ENCODE measurements around the genes CDC5L and RUNX2.

DNA sequence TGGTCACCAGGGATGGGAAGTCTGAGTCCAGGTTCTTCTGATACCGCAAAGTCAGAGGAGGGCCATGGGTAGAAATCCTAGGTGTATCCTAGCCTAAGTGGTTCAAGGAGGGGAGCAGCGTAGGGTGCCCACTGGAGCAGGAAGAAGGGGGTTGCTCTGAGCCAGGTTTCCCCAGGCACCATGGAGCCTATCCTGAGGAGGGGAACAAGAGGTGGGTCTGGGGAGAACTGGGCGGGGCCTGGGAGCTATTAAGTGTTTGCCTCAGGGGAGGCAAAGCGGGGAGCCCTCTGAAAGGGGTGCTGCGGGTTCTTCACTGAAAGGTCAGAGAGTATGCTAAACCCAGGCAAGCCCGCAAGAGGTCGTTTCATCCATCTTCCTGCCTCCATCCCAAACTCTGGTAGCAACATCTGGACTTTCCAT is 89.1 kb downstream of the MRPL14 start:
- RRBS: no CpG with 5 or more reads among the region's 7 CpGs

DNA sequence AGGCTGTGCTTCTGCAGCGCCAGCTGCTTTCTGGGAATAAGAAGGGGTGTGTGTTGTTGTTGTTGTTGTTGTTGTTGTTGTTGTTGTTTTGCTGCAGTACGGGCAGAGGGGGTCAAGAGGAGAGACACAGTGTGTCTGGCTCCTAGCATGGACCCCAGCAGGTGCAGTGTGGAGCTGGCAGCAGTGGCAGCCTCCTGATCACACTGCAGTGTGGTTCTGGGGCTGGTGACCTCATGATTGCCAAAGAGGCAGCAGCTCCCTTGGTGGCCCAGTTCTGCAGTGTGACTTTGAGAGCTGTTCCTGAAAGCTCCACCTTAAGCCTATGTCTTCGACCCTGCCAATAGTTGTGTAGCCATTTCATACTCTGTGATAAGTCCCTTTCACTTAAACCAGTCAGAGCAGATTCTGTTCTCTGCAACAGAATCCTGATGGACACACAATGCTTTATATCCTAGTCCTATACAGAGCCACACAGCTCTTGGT is 74.5 kb downstream of the MRPL14 start:
- RRBS: no CpG with 5 or more reads among the region's 3 CpGs

GRCh38 chr6:44066461-44067084 is 60.7 kb downstream of the MRPL14 start:
- RRBS: no CpG with 5 or more reads among the region's 5 CpGs

- RRBS: no CpG with 5 or more reads among the region's 2 CpGs
Measured at GRCh38 chr6:44130096-44130449, 2.7 kb downstream of the TMEM63B start.

- RRBS: no CpG with 5 or more reads among the region's 5 CpGs
Measured at GRCh38 chr6:44176761-44176970, 18.0 kb downstream of the CAPN11 start.

DNA sequence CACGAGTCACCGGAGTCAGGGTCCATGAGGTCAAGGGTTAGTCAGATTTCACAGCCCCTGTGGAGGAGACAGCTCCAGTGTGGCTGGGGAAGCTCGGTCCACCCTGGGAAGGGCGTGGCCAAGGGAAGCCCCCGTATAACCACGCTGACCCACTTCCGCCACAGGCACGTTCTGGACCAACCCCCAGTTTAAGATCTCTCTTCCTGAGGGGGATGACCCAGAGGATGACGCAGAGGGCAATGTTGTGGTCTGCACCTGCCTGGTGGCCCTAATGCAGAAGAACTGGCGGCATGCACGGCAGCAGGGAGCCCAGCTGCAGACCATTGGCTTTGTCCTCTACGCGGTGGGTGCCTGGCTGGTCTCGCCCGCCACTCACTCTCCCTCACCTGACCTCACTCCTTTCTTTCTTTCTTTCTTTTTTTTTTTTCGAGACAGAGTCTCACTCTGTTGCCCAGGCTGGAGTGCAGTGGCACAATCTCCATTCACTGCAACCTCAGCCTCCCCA is 18.5 kb downstream of the CAPN11 start:
- RRBS: no CpG with 5 or more reads among the region's 16 CpGs

GRCh38 chr6:44227265-44227685 is 3.9 kb downstream of the SLC29A1 start:
- RRBS: no CpG with 5 or more reads among the region's 7 CpGs

DNA sequence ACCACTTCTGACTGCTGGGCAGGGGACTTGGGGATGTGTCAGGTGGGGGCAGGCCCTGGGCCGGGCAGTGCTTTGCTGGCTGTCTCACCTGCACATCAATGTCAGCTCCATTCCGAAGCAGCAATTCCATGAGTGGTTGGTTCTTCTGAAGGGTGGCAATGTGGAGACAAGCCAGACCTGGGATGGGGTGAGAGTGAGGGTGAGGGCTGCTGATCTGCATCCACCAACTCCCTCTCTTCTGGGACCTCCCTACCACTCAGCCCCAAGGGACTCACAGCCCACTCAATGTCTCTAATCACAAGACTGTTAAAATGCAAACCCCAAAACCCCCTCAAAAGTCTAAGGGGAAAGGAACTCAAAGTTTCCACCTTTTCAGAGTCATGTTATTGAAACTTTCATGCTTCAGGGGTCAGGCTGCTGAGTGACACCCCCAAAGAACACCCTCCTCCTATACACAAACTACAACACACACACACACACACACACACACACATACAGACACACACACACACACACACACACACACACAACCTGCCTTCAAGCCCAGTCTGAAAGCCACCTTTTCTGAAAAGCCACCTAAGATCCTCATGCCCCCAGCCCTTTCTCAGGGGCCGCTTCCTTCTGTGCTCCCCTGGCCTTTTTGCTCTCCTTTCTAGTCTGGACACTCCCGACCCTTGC is 3.2 kb upstream of the SLC35B2 start:
- RRBS: no CpG with 5 or more reads among the region's 4 CpGs

DNA sequence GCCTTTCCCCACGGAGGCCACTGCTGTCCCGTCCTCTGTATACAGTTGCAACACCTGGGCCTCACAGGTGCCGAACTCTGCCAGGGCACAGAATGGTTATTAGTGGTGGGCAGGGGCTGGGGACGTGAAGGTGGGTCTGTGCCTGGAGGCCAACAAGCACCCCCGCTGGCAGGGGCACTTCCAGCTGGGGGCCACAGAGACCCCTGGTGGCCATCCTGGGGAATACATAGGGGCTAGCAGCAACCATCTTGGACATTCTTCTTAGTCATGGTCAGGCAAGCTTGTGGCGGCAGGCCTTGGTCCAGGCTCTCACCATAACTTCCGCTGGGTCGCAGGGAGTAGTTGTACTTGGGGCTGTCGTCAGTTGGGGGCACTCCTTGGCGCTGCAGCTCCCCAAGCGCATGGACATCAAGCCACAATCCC is 7.3 kb upstream of the TCTE1 start:
- RRBS: no CpG with 5 or more reads among the region's 11 CpGs

DNA sequence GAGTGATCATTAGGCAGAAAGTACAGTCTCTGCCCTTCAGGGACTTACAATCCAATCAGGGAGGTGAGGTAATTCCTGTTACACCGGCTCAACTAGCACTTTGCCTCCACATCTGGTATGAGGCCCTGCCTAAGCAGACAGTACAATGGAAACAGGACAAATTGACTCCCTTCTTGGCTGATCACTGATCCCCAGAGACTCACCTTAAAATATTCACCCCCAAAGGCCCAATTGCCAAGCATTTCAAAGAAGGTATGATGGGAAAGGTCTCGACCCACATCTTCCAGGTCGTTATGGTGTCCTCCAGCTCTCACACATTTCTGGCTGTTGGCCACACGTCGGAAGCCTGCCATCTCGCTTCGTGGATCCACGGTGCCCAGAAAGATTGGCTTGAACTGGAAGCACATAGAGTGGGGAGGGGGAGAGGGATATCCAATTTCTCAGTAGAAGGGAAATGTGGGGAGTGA is 1.2 kb downstream of the AARS2 start:
- RRBS: no CpG with 5 or more reads among the region's 8 CpGs

GRCh38 chr6:44387274-44388154 is at the start of gene CDC5L:
CDC5L (plus strand) TSS chr6:44387706.
- RRBS: no CpG with 5 or more reads among the region's 57 CpGs

- RRBS: no CpG with 5 or more reads among the region's 5 CpGs
Measured at GRCh38 chr6:45327869-45328492, at the start of gene RUNX2. RUNX2 (plus strand) TSS chr6:45328330.

DNA sequence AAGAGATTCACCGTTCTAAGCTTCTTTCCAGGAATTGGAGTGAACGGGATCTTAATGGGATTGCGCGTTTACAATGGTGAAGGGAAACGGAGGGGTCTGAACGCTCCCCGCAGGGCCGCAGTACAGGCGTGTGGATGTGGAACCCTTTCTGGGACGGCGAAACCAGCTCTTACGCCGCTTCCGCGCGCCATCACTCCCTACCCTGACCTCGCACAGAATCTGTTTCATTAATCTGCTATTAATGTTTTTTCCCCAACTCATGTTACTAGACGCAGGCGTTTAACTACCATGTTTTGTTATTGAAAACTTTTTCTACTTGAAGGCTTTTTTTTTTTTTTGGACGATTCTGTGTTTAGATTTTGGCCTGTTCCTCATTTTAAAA is 595 bp upstream of the SUPT3H start:
- RRBS: no CpG with 5 or more reads among the region's 20 CpGs

DNA sequence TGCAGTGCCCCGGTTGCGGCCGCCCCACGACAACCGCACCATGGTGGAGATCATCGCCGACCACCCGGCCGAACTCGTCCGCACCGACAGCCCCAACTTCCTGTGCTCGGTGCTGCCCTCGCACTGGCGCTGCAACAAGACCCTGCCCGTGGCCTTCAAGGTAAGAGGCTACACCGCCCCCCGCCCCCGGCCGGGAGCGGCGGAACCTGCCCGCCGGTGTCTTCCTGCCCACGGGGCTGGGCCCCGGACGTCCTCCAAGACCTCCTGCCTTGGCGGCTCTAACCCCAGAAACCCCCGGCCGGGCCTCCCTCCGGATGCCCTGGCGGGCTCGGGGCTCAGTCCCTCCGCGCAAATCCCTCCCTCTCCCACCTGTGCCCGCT is 45.1 kb upstream of the SUPT3H start:
- RRBS: 3% methylated on average over 12 of the region's 36 CpGs

DNA sequence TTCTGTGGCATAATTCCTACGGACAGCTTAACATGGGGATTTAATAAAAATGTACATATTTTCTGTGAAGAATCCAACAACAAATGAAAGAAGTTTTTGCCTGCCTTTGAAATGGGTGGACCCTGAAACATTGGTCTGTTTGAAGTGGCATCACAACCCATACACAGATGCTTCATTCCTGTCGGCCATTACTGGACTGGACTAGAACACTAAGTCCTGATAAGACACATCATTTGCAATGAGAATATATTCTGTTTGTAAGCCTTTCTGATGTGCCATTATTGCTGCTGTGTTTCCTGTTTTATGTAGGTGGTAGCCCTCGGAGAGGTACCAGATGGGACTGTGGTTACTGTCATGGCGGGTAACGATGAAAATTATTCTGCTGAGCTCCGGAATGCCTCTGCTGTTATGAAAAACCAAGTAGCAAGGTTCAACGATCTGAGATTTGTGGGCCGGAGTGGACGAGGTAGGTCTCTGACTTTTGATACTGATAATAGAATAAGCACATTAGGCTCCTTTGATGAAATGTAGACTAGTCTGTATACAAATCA is 53.9 kb upstream of the SUPT3H start:
- RRBS: no CpG with 5 or more reads among the region's 9 CpGs

- RRBS: no CpG with 5 or more reads among the region's 15 CpGs
Measured at GRCh38 chr6:45677168-45677926, 299.6 kb upstream of the SUPT3H start.

DNA sequence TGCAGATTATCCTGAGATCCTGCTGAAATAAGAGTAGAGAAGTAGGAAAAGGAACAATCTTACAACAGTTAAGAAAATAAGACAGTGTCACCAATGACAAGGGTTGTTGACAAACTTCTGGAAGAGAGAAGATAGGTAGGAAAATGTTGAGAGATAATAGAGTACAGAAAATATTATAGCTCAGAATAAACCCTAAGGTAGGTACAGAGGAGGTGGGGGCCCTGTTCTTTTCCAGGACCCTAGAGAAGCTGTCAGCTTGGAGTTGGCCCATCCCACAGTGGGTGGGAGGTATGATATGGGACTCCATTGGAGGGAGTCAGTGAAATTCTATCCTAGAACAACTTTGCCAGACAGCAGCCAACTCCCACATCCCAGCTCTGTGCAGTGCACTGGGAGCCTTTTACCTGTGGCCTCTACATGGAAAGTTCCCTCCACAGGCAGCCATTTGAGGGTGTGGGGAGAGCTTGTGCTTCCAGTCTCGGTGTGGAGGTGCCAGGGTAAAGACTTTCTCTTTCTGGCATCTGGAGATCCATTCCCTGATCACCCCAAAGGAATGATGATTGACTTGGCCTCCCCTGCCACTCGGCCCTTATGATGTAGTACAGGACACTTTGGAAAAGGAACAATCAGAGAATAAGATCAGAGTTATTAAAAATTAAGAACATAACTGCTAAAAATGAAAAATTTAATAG is 36.8 kb upstream of the CLIC5 start:
- RRBS: no CpG with 5 or more reads among the region's 2 CpGs

GRCh38 chr6:46129275-46129694 is 504 bp upstream of the ENPP4 start:
- RRBS: 11% methylated on average over 6 of the region's 12 CpGs

DNA sequence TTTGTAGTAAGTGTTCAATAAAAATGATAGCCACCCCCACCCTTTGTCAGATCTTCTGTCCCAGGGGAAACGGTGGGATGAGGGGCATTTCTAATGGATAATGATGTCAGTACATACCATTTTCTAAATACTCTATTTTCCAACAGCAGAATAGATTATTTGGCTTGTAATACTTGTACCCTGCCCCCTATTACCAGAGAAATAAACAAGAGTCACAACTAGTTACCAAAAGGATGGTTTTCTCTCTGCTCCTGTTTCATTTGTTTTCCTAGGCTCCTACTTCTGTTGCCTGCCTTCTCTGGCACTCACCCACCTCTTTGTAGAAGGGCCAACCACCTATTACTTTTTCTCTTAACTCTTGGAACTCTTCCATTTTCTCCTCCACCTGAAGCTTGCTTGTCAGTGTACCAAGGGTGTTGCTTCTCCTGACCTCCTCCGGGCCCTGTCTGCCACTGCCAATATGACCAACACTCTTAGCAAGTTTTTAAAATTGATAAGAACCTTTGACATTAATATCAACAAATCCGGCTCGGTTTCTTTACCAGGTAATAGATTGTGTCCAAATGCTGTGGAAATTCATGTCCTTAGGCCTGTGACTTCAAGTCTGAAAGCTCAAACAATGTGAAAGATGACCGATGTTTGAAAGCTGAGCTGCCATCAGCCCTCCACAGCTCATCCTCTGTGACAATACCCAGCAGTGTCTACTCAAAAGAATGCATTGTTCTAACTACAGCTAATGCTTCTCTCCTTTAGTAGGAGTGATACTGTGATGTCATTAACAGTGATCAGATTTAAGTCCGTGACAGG is 97.6 kb downstream of the RCAN2 start:
- RRBS: 50% methylated on average over 1 of the region's 6 CpGs

GRCh38 chr6:46491780-46492183 is 533 bp upstream of the RCAN2 start:
- RRBS: 4% methylated on average over 6 of the region's 15 CpGs